ENCODE measurements around a stretch of chr13.

GRCh38 chr13:108963324-108963642 lies 333.9 kb downstream of the MYO16 start:
- PRO-cap, 10 experiments, result peak in 1 of 10 experiments; most common minus-strand start chr13:108963539 (in 1)

DNA sequence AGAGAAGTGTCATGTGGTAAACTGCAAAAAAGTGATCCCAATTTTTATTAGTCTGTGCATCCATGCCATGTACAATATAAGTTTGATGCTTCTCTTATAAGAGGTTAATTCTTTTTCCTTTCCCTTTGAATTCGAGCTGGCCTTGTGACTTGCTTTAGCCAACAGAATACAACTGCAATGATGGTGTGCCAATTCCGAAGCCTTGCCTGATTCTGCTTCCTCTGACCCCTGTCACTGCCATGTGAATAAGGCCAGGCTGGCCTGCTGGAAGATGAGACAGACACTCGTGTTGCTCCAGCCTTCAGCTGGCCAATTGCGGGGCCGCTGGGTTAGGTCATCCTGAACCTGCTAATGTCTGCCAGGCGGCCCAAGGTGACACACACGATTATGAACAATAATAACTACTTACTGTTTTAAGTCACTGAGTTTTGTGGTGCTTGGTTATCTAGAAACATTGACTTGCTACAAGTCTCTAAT lies 352.0 kb downstream of the MYO16 start:
- PRO-cap, 10 experiments, result no peak in any of the 10 experiments

DNA sequence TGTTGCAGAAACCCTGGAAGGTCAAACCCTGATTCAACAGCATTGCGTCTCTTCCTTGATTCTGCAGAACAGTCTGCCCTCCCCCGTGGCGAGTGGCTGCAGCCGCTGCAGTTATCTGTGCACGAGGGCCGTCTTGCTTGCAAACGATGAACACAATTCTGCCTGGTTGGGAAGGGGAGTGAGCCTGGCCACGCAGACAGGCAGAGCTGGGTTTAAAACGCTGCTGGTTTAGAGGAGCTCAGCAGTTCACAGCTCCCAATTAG lies 373.8 kb downstream of the IRS2 start:
- PRO-cap, 10 experiments, result no peak in any of the 10 experiments

DNA sequence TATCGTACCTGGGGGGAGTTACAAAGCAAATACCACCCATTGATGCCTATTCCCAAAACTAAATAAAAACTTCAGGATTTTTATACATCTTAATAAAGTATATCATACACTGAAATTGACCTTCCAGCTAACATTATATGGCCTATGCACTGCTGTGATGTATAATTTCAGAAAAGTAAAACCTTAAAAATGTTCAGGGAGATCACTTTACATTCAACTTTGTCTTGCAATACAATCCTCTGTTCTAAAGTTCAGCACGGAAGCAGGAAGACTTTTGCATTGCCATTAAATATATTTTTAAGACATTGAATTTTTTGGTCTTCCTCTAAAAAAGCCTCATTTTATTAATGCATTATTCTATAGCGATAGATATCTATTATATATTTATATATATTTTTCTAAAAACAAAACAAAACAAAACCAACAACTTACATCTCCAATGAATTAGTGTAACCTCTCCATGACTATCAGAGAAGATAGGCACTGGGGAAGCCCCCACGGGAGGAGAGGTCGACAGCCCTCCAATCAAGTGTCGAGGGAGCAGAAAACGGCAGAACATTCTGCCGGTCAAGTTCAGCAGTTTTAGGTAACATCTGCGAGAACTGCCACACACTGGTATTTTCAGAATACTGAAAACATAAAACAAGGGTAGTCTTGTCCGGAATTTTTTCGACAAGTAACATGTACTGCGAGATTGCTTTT lies 31.8 kb downstream of the IRS2 start:
- PRO-cap, 10 experiments, result no peak in any of the 10 experiments

DNA sequence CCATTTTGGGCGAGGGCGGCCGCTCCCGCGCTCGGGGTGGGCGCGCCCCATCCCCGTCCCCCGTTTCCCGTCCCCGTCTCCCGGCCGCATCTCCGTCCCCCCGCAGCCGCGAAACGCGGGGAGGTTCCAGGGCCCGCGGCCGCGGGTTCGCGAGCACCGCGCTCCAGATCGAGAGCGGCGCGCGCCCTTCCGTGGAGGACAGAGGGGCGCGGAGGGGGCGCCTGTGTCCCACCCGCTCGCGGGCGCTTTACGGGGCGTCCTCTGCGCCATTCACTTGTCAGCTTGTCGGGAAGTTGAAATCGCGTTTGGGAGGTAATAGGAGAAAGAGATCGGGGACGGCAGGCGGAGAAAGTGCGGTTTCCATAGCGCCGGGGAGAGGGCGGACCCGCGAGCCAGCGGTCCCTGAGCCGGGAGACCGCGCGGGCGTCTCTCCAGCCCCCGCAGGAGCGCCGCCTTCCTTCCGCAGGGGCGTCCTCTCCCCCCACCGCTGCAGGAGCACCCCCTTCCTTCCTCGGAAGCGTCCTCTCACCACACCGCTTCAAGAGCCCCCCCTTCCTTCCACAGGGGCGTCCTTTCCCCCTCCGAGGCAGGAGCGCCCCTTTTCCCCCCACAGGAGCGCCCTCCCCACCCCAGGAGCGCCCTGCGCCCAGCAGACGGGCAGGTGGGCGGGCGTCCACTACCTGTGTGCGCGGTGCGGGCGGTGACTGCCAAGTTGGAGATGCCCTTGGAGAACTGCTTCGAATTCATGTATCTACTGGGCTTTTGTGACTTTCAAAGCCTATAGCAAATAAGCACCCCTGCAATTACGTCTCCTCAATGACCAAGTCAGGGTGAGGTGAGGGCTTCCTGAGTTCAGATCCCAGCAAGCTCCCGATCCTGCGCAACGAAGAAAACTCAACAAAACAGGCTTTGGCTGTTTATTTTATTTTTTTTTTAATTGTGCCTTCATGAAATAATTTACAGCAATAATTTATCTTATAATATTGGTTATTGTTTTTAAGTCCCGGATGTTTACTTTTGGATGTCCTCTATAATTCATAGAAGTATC lies 1.1 kb upstream of the IRS2 start:
- PRO-cap, 10 experiments, result peak in 1 of 10 experiments; most common minus-strand start position 734 of the sequence (in 1)

- PRO-cap, 10 experiments, result no peak in any of the 10 experiments
Observed at GRCh38 chr13:109816170-109816457, 29.7 kb upstream of the IRS2 start.

GRCh38 chr13:110017462-110017996 lies 231.1 kb upstream of the IRS2 start:
- PRO-cap, 10 experiments, result peak in 2 of 10 experiments; most common minus-strand start chr13:110017559 (in 2)

DNA sequence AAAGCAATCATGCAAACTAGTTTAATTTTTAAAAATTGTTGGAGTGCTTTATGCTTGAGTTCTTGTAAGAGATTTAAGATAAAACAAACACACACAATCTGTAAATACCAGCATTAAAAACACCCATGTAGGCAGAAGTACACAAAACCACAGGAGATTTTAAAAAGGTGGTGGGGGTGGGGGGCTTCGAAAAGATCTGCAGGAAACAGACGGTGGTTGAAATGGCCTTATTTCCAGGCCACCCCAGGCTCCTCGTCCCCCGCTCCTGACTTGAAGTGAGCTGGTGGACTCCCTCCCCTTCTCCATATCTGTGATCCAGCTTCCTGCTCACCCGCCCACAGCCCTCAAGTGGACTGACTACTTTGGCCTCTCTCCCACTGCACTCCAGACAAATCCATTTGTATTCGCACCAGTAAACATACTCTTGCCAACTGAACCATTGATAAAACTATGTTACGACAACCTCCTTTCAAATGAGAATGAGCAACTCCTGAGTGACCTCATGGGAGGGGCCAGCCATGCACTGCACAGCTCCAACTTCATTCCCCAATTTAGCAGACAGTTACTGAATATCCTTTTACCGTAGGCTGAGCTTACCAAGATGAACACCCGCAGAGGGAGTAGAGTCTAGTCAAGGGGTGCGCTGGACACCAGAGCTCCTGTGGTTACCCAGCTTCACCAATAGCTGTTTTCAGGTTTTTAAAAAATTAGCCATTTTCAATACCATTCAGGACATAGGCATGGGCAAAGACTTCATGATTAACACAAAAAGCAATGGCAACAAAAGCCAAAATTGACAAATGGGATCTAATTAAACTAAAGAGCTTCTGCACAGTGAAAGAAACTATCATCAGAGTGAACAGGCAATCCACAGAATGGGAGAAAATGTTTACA lies 259.4 kb downstream of the COL4A1 start:
- PRO-cap, 10 experiments, result no peak in any of the 10 experiments

DNA sequence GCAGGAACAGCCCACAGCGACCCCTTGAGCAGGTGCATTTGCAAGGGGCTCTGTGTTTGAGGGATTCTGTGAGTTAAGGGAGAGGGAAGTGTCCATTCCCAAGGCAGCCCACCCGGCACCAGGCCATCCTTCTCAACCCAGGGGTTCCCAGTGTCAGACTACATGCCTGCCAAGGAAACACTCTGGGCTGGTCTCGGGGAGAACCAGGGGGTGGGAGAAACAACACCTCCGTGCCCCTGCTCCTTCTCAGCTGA lies 135.2 kb downstream of the COL4A1 start:
- PRO-cap, 10 experiments, result no peak in any of the 10 experiments

DNA sequence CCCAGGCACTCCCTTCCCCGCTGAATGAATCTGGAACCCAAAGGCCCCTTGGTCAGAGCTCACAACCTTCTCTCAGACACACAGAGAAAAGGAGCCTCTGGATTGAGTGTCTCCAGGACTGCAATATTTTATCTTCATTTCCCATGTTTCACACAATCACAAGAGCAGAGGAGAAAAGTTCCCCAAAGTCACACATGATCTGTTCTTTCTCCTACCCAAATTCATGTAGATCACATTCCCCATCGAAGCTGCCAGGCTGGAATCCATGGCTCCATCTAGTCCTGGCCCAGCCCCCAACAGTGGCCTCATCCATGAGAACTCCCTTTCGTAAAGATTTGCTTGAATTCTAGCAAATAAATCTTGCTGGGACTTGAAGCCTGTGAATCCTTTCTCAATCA lies 109.6 kb downstream of the COL4A1 start:
- PRO-cap, 10 experiments, result no peak in any of the 10 experiments

GRCh38 chr13:110213844-110214221 lies 93.1 kb downstream of the COL4A1 start:
- PRO-cap, 10 experiments, result no peak in any of the 10 experiments

- PRO-cap, 10 experiments, result no peak in any of the 10 experiments
Observed at GRCh38 chr13:110232073-110232579, 74.8 kb downstream of the COL4A1 start.

DNA sequence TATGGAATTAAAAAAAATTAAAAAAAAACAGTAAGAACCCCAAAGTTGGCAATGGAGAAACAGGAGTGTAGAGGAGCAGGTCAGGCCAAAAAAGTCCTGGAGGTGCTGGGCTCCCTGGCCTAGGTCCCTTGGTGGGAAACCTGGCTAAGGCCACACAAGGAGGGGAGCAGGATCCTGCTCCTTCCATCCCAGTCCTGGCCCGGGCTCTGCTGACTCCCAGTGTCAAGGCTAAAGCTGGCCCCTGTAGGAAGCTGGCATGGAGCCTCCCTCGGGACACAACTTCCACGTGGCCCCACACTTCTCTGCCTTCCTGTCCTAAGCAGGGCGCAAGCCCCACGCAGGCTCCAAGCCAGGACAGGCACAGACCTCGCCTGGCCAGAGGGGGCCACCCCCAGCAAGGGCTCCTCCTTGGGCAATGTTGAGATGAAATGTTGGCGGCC lies 66.7 kb downstream of the COL4A1 start:
- PRO-cap, 10 experiments, result no peak in any of the 10 experiments

- PRO-cap, 10 experiments, result no peak in any of the 10 experiments
Observed at GRCh38 chr13:110298448-110299532, 8.2 kb downstream of the COL4A1 start.

DNA sequence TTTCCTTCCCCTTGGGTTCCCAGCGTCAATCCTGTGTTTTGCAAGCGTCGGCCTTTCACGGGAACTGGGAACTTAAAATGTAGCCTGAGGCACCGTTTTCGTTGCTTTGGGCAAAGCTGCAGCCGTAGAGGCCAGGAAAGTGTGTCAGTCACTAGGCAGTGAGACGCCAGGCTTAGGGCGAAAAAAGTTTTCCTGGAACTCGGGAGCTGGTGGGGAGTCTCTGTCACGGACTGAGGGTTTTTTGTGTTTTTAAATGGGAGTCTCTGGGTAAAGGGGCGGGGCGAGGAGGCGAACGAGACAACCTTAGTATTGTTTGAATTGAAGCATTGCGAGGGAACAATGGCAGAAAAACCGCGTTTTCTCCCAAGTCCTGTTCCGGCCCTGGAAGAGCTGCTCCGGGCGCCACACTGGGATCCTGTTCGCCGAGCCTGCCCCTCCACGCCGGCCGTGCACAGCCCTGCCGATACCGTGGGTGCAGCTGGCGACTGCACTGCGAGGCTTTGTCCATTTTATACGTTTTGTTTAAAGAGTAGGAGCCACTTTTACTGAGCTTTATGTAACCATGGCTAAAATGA lies 1.3 kb downstream of the COL4A2 start:
- PRO-cap, 10 experiments, result peak in 5 of 10 experiments; most common plus-strand start position 321 of the sequence (in 3); most common minus-strand start position 225 of the sequence (in 5)

DNA sequence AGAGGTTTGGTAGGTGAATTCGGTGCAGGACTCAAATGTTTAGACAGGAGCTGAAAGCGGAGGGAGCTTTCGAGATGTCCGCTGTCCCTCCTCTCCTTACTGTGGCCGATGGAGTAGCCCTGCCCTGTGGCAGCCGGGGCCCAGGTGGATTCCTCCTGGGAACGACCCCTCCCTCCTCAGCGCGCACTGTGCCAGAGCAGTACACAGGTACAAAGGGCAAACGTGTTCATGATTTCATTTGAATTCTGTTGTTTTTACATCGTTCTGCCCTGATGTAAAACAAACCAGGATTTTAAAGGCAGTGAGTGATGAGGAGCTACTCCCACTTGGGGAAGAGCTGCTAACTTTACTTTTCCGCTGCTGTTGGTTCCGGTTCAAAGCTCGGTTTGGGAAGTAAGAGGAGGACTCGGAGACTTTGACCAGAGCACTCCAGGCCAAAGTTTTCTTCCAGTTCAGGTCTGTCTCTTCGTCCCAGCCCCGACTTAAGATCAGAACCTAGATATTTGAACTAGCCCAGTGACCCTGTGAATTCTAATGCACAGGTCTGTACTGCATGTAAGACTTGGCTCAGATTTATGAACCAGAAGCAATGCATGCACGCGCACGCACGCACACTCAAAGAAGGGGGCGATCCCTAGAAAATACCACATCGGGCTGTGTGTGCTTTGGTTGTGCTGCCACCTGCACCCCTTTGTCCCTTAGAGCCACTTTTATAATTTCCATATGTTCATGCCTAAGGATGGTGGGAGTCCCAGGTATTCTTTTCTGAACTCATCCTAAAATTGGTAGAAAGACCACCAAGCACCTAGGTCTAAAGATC lies 2.0 kb downstream of the COL4A2 start:
- PRO-cap, 10 experiments, result peak in 2 of 10 experiments; most common minus-strand start position 103 of the sequence (in 2)

DNA sequence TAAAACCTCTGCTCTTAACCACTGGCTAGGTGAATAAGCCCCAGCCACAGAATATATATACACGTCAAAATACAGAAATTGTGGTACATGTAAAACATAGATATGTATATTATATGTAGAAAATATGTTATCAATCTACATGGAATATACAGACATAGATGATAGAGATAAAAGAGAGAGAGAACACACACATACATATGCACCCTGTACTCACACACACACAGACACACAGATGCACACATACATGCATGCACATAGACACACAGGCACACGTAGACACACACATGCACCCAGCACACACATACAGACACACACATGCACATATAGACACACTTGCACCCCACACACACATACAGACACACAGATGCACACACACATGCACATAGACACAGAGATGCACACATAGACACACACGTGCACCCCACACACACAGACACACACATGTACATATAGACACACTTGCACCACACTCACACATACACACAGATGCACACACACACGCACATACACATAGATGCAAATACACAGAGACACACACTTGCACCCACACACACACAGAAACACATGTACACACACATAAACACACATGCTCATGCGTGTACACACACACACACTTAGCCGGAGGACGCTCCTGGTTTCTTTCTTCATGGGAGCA lies 9.8 kb downstream of the COL4A2 start:
- PRO-cap, 10 experiments, result no peak in any of the 10 experiments

- PRO-cap, 10 experiments, result peak in 2 of 10 experiments; most common plus-strand start chr13:110320051 (in 1); most common minus-strand start chr13:110319844 (in 1)
Observed at GRCh38 chr13:110319448-110320662, 12.8 kb downstream of the COL4A2 start.

- PRO-cap, 10 experiments, result peak in 2 of 10 experiments; most common minus-strand start chr13:110361423 (in 2)
Observed at GRCh38 chr13:110361014-110362209, 54.3 kb downstream of the COL4A2 start.

DNA sequence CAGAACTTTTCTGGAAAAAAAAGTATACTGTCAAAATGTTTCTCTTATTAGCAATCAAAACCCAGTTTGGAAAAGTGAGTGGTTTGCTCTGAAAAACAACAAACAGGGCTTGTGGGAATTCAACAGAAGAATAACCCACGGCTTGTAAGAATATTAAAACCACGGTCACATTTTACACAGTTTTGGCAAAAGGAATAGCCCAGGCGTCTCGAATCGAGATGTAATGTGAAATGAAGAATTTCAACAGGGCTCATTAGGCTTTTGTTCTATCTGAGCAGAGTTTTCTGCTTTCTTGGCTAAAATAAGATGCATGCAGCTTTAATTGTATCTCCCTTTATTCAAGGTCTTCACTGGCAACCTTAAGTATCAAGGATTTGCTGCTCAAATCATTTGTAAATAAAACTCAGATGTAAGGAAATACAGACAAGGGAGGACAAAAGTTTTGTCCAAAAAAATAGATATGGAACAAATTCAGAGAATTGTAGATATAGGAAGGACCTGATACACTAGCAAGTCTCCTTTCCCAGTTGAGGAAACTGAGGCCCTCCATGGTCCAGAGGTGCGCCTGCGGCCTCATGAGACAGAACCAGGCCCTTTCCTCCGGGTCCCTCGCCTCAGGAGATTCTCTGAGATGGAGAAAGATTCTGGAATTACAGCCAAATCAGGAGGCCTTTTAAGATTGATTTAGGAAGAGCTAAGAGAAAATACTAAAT lies 71.0 kb downstream of the COL4A2 start:
- PRO-cap, 10 experiments, result no peak in any of the 10 experiments